BJ (cell line): ENCODE measurements around a stretch of chr15.

GRCh38 chr15:90031113-90031982 is 30.2 kb downstream of the ZNF710 start:
- CAGE, long polyA plus RNA, result no peak
- RRBS, result 45% methylated on average over 3 of the region's 11 CpGs

DNA sequence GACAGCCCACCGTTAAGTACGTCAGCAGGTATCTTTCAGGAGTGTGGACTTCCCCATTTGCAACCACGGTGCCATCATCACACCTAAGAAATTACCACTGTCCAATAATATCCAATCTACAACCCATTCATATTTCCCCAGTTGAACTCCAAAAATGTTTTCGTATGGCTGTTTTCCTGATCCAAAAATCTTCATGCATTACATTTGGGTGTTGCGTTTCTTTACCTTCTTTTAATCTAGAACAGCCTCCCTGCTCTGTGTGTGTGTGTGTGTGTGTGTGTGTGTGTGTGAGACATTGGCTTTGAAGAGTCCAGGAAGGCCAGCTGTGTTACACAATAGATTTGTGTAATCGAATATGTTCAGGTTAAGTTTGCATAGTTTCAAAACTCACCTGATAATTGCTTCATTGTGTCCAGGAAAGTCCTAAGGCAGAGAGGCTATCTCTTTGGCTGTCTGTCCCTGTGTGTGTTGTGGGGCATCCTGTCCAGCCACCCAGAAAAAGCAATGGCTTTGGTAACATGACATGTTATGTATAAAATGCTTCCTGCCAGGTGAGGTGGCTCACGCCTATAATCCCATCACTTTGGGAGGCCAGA is 37.4 kb downstream of the ZNF710 start:
- CAGE, long polyA plus RNA, result no peak
- RRBS, result no CpG with 5 or more reads among the region's 7 CpGs

- CAGE, long polyA plus RNA, result no peak
- RRBS, result no CpG with 5 or more reads among the region's 14 CpGs
These were observed 45.8 kb downstream of the ZNF710 start for GRCh38 chr15:90046764-90047501.

DNA sequence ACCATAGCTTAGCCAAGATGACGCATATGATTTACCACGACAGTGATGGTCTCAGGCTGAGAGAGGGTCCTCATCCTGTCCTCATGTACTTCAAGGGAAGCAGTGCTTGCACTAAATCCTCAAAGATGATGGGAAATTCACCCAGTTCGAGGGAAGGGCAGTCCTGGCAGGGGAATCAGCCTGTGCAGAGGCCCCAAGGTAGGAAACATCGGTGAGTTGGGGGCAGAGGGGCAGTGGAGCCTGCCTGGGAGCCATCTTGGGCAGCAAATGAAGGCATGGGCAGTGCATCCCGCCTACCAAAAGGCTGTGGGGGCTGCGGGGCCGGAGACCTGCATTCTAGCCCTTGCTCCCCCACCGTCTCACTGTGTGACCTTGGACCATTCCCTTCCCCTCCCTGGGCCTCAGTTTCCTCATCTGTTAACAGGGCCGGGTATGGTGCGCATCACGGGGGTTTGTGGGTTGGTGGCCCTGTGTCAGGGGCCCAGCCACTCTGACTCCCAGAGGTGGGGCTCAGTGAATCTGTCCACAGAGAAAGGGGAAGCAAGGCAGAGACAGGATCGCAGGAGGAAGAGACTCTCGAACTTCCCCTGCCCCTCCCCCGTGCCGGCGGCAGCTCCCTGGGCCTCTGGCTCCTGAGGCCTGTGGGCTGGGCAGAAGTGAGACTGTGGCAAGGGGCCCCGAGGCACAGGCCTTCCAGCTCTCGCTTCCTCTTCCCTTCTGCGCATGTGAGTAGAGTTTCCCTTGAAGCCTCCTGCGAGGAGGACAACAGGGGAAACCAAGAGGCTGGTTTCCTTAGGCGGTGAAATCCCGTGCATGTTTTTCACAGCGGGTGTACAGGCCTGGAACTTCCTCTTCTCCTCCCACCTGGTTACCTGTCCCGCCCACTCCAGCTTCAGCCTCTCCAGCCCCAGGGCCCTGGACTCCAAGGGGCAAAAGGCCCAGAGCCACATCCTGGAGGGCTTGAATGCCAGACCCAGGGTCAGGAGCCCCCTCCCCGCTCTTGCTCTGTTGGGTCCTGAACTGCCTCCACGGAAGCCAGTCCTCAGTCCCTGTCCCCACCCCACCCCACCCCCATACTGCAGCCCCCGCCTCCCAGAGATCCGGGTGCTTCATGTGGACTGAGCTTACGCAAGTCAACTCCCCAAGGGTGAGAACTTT is 42.8 kb downstream of the IDH2 start:
- CAGE, long polyA plus RNA, result no peak
- RRBS, result 90% methylated on average over 2 of the region's 29 CpGs

- CAGE, long polyA plus RNA, result no peak
- RRBS, result no CpG with 5 or more reads among the region's 5 CpGs
These were observed 3.7 kb upstream of the NGRN start for GRCh38 chr15:90261686-90262209.

DNA sequence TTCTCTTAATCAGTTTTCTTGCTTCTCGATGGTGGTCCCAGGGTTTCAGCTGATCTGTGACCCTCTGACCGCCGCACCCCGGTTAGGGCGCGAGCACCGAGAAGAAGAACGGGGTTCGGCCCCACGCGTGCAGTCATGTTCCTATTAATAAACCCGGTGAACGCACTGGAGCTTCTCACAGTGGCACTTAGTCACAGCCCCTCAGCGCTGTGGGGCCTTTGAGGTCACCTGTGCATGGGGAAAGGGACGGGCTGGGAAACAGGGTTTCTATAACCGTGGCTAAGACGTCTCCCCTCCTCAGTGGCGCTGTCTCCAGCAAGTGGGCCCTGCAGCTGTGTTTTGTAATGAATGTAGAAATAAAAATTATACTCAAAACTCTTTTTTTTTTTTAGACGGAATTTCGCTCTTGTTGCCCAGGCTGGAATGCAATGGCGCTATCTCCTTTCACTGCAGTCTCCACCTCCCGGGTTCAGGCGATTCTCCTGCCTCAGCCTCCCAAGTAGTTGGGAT is 567 bp downstream of the ZNF774 start:
- CAGE, long polyA plus RNA, result no peak
- RRBS, result 2% methylated on average over 8 of the region's 23 CpGs

DNA sequence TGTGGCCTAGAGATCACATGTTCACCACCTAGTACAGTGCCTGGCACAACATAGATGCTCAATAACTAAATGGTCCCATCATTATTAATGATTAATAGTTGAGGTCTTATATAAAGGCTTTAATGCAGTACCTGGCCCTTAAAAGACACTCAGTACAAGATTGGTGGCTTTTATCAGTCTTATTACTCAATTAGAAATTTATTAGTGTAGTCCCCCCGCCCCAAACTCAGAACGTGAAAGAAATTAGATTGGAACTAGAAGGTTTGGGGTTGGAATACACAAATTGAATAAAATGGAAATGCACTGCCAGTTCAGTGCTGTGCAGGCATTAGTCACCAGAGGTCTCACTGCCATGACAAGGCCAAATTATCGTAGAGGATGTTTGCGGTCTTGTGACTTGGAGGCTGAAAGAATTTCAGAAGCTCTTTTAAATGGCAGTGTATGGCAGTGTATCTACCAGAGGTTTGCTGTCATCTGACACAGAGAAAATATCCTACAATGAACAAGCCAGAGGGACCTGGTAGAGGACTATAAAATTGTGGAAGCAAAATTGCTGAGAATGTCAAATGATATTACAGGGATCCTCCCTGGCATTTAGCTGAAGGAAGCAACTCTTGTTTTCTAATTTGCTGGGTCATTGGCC is 9.9 kb downstream of the ZNF774 start:
- CAGE, long polyA plus RNA, result no peak
- RRBS, result no CpG with 5 or more reads among the region's 4 CpGs

GRCh38 chr15:90407257-90408475 is 19.6 kb downstream of the IQGAP1 start:
- CAGE, long polyA plus RNA, result no peak
- RRBS, result no CpG with 5 or more reads among the region's 8 CpGs

DNA sequence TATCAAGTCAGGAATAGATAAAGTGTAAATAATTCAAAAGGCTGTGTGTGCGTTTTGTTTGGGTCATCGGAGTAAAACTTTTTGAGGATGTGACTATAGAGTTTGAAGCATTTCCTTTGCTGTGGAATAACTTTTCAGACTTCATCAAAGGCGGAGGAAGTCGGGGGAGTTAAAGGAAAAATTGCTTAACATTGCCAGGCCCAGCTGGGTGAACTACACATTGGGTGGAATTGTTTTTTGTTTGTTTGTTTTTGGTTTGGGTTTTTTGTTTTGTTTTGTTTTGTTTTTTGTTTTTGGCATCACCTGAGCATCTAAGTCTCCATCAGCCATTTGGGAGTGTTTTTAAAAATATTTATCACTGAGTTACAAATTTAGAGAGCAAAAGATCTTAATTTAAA is 70.3 kb upstream of the CRTC3 start:
- CAGE, long polyA plus RNA, result no peak
- RRBS, result no CpG with 5 or more reads among the region's 4 CpGs

- CAGE, long polyA plus RNA, result no peak
- RRBS, result no CpG with 5 or more reads among the region's 8 CpGs
These were observed 42.9 kb upstream of the CRTC3 start for GRCh38 chr15:90486764-90487234.

DNA sequence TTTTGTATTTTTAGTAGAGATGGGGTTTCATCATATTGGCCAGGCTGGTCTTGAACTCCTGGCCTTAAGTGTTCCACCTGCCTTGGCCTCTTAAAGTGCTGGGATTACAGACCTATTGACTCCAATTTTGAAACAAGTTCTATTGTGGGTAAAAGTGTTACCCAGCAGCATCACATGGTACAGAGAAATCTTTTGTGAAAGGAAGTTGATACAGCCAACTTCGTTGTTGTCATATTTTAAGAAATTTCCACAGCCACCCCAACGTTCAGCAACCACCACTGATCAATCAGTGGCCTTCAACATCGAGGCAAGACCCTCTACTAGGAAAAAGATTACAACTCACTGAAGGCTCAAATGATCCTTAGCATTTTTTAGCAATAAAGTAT is 38.8 kb downstream of the CRTC3 start:
- CAGE, long polyA plus RNA, result no peak
- RRBS, result no CpG with 5 or more reads among the region's 3 CpGs

DNA sequence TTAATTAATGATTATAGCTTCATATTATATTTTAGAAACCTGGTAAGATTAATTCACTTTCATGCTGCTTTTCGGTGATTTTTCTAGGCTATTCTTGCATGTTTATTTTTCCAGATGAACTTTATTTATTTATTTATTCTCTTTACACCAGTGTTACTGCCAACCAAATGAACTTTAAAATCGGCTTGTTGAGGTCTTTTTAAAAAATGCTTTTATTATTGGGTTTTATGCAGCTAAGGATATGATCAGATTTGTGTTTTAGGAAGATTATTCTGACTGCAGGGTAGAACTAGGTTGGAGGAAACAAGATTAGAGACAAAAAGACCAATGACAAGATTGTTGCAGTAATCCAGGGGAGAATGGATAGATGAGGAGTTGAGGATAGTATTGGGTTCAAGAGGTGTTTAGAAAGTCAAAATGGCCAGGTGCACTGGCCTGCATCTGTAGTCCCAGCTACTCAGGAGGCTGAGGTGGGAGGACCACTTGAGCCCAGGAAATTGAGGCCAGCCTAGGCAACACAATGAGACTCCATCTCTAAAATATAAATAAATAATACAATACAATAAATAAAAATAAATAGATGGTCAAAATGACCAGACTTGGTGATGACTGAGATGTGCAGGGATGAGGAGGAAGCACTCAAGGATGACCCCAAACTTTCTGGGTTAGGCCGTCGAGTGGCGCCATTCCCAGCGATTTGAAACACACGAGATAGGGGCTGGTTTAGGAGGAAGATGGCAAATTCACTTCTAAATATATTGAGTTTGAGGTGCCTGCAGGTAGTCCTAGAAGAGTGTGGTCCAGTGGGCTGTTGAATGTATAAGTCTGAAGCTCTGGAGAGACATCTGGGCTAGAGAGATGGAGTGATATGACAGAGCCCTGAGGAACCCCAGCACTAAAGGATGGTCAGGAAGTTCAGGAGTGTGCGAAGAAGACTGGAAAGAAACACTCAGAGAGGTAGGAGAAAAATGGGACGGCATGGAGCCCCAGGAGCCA is 46.3 kb downstream of the CRTC3 start:
- CAGE, long polyA plus RNA, result no peak
- RRBS, result no CpG with 5 or more reads among the region's 9 CpGs

DNA sequence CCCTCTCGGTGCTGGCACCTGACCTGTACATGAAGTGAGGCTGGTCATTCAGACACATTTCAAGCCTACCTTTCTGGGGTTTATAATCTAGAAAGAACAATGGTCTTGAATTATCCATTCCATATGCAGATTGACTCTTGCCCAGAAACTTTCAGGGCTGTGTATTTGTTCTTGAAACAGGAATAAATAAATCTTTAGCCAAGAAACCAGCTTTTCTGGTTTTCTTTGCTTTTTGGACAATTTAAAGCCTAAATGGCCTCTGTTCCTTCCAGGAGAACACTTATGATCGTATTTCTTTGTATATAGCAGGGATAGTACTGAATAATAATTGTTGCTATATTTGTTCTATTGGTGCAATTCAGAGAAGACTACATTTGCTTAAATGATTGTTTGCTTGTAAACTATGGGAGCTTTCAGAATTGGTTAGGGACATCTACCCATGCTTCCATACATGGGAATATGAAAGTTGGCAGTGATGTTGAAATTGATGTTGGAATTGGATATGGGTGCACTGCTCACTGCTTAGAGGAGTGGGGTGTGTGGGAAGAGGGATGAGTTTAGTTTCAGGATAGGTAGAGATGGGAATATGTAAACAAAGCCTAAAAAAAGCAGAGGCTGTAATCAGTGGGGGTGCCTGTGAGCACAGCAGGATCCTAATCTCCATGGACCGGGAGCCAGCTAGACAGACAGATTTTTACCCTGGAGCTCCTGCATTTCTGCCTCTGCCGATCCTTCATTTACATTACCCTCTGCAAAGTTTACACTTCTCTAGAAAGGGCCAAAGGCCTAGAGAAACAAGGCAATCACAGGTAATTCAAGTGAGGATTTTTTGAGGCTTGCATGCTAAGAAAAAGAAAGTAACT is 79.3 kb downstream of the CRTC3 start:
- CAGE, long polyA plus RNA, result no peak
- RRBS, result no CpG with 5 or more reads among the region's 4 CpGs

GRCh38 chr15:90611174-90611625 is 81.5 kb downstream of the CRTC3 start:
- CAGE, long polyA plus RNA, result no peak
- RRBS, result no CpG with 5 or more reads among the region's 5 CpGs

DNA sequence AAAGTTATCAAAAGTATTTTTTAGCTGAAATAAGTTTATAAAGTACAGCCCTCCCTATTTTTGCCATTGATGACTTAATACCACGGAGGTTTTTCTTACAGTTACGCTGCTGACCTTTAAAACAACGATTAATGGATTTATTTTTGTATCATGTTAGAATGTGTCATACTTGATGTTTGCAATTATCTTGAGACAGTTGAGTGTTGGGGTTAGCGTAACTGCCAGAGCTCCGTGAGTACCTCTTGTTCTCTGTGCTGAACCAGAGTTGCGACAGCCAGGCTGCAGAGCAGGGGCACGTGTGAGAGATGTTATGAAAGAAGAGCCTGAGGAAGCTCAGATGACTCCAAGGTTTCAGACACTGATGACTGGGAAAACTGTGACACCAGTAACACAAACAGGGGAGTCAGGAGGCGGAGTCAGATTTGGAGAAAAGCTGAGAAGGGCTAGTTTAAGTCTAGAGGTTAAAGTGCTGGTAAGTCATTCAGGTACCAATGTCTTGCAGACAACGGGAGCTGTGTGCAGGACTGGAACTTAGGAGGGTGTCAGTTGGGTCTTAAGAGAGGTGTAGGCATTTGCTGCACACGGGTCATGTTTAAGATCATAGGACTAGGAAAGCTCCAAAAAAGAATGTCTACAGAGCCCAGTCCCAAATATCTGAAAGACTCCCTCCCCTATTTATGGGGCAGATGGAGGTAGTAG is 45.0 kb downstream of the BLM start:
- CAGE, long polyA plus RNA, result no peak
- RRBS, result no CpG with 5 or more reads among the region's 10 CpGs

GRCh38 chr15:90857907-90858299 is 10.5 kb upstream of the FURIN start:
- CAGE, long polyA plus RNA, result no peak
- RRBS, result no CpG with 5 or more reads among the region's 6 CpGs

GRCh38 chr15:90860686-90860943 is 7.8 kb upstream of the FURIN start:
- CAGE, long polyA plus RNA, result no peak
- RRBS, result no CpG with 5 or more reads among the region's 3 CpGs

- CAGE, long polyA plus RNA, result no peak
- RRBS, result no CpG with 5 or more reads among the region's 11 CpGs
These were observed 2.3 kb upstream of the FES start for GRCh38 chr15:90881978-90882476.

- CAGE, long polyA plus RNA, result no peak
- RRBS, result no CpG with 5 or more reads among the region's 9 CpGs
These were observed 660 bp downstream of the MAN2A2 start for GRCh38 chr15:90903673-90904251.

GRCh38 chr15:90906201-90906628 is 3.1 kb downstream of the MAN2A2 start:
- CAGE, long polyA plus RNA, result no peak
- RRBS, result no CpG with 5 or more reads among the region's 5 CpGs